Mammary microvascular endothelial cell (primary cell): ENCODE measurements around the genes RRAS and MYBPC2.

DNA sequence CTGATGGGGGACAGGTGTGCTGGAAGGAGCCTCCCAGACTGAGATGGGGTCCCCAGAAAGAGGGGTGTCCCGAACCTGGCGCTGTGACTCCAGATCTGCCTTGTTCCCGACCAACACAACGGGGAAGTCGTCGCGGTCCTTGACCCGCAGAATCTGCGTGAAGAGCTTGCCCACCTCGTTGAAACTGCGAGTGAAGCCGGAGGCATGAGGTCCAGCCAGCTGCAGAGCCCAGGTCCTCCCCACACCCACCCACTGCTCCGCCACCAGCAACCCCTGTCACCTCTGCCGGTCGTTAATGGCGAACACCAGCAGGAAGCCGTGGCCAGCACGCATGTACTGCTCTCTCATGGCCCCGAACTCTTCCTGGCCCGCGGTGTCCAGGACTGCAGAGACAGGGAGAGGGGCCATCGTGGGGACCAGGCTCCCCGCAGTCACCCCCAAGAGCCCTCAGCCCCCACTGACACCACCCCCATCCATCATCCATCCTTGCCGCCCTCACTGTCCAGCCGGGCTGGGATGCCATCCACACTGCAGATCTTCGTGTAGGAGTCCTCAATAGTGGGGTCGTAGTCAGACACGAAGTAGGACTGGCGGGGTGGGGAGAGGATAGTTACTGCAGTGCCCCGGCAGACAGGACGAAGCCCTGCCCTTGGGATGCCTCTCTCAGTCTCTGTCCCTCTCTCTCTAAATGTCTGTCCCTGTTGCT, 3.2 kb downstream of the RRAS start:
- RAMPAGE, long total RNA, result no peak

DNA sequence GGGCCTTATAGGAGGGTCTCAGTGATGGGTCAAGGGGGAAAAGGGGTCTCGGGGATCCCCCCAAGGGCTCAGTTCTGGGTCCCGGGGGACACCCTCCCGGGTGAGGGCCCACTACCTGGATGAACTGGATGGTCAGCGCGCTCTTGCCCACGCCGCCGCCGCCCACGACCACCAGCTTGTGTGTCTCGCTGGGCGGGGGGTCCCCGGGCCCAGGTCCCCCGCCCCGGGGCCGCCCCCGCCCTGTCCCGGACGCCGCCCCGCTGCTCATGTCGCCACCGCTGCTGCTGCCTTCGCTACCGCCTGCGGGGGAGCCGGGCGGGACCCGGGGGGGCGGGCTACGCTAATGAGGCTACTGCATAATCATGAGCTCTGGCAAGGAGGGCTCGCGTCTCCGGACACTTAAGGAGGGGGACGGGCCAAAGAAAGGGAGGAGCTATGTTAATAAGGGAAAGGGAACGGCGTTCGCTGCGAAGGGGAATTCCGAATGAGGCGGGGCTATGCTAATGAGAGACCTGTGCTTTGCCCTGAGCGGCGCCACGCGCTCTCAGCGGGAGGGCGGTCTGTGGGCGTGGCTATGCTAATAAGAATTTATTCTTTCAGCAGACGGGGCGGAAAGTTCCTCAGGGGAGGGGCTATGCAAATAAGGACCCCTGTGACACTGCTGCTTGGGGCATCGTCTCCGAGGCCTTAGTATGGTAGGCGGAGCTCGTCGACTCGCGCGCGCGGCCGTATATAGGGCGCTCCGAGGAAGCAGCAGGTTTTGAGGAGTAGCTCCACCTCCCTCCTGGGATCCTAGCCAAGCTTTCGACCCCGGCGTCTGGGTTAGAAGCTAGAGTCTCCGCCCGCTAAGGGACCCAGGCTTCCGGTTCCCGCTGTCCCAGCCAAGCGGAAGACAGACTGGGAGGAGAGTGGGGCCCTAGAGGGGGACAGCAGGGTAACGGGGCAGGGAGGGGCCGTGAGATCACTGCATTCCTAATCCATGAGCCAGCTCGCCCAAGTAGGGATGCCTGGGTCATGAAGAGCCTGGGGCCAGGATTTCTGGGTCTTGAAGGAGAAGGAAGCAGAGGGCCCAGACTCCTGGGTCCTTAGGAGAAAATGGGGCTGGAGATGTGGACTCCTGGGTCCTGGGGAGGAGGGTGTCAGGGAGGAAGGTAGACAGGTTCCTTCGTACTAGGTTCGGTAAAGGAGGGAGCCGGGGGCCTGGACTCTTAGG, at the start of gene RRAS:
RRAS (minus strand) TSS at position 313 of the 1,213 bp plus-strand sequence.
- RAMPAGE, long total RNA, result no peak

- RAMPAGE, long total RNA, result no peak
These were observed 11.5 kb downstream of the IRF3 start for GRCh38 chr19:49654287-49654495.

DNA sequence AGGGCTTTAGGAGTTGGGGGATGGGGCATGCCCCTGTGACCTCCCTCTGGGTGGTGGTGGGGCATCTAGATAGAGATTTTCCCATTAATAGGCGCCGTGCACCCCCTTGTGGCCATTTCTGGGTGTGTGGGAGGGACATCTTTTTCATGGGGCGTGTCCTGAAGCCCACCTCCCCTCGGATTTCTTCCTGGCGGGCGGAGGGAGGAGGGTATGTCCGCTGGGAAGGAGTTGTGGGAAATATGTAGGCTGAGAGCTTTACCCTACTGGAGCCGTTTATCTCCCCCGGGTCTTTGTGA, 852 bp downstream of the PRMT1 start:
- RAMPAGE, long total RNA, result no peak

- RAMPAGE, long total RNA, result no peak
These were observed 13.2 kb downstream of the AP2A1 start for GRCh38 chr19:49779787-49780590.

DNA sequence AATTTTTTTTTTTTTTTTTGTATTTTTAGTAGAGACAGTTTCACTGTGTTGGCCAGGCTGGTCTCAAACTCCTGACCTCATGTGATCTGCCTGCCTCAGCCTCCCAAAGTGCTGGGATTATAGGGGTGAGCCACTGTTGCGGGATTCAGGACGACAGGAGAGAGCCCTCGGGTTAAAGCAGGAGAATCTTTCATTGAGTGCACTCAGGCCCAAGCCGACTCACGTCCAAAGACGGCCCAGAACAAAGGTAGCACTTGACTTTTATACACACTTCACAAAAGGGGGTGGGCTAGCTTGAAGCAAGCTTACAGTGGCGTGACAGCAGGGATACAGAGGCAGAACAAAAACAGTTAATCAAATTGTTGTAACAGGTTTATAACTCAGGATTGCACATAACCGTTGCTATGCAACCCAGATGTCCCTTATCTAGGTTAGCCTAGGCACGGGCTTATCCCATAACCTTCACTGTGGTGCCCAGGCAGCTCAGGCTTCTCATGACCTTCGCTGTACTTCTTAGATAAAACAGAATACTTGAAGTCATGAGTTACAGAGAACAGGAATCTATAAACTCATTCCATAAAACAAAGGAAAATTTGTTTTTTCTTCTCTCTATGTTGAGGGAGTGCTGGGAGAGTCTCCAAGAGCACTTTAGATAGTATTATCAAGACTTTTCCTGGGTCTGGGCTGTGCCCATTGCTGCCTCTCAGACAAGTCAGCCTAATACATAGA, 2.1 kb downstream of the MED25 start:
- RAMPAGE, long total RNA, result no peak

DNA sequence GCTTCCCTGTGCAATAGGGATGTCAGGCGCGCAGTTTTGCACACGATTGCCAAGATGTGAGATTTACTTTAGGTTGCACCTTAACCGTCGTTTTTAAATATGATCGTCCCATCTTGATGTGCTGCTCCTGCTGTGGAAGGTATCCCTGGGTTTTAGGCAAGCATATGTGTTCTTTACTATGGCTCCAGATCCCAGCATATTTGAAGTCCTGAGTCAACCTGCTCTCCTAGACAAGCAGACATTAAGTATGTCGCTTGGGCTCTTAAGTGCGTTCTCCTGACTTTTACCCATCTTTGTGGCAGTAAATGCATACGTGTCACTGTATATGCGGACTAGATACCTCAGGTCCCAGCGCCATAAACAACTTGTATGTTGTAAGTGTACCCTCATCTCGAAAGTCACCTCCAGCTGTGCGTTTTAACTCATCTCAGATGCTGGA, 14.9 kb downstream of the PNKP start:
- RAMPAGE, long total RNA, result no peak

GRCh38 chr19:49857110-49857649, 10.2 kb downstream of the PNKP start:
- RAMPAGE, long total RNA, result no peak

- RAMPAGE, long total RNA, result no peak
These were observed 1.6 kb downstream of the IL4I1 start for GRCh38 chr19:49894886-49895742.

DNA sequence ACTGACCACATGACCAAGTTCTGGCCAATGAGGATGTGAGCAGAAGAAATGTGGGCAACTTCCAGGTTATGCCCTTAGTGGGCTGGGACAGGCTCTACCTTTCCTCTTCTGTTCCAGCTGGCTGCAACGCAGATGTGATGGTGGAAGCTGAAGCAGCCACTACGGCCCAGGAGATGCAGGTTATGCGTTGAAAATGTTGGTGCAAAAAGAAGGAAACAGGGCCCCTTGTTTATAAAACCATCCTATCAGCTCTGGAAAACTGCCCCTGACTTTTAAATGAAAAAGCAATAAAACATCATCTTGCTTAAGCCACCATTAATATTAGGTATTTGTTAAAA, 27.3 kb downstream of the VRK3 start:
- RAMPAGE, long total RNA, result no peak

DNA sequence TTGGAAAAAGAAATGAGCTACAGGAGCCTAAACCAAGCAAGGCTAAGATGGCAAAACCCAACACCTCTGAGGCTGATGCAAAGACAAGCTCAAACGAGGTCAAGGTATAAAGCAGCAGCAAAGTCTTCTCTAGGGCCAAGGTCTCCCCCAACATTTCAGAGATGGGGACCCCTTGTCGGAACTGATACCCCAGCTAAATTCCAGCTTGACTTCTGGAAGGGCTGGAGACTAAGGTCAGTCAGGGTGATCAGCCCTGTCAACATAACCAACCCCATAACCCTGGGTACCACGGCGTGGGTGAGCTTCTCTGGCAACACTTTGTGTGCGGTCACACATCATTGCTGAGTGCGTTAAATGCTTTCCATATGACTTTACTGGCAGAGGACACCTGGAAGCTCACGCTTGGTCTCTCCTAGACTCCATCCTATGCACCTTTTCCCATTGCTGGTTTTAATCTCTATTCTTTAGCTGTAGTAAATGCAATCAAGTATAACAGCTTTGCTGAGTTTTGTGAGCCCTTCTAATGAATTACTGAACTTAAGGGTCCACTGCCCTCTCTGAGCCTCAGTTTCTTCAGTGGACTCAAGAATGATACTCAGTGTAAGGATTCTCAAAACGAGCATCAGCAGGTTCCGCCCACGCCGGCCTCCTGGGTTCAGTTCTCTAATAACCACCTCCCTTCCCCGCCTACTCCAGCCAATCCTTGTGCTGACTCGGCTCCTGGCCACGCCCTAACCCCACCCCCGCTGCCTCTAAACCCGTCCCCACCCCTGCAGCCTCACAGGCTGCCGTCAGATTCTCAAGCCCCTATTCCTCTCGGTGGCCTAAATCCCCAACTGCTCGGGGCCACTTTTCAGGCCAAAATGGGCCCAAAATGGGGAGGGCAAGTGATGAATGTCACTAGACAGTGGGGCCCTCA, 24.3 kb downstream of the ZNF473 start:
- RAMPAGE, long total RNA, result no peak

DNA sequence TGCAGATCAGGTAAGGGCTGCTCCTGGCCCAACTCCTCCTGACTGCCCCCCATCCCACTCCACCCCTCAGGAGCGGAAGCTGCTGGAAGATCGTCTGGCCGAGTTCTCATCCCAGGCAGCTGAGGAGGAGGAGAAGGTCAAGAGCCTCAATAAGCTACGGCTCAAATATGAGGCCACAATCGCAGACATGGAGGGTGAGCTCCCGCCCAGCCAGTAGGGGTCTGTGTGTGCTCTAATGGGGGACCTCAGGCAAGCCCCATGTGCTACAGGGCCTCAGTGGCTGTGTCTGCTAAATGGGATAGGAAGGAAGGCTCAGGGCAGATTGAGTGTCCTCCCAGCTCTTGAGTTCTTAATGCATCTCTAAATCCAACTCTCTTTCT, 57.4 kb downstream of the KCNC3 start:
- RAMPAGE, long total RNA, result no peak

DNA sequence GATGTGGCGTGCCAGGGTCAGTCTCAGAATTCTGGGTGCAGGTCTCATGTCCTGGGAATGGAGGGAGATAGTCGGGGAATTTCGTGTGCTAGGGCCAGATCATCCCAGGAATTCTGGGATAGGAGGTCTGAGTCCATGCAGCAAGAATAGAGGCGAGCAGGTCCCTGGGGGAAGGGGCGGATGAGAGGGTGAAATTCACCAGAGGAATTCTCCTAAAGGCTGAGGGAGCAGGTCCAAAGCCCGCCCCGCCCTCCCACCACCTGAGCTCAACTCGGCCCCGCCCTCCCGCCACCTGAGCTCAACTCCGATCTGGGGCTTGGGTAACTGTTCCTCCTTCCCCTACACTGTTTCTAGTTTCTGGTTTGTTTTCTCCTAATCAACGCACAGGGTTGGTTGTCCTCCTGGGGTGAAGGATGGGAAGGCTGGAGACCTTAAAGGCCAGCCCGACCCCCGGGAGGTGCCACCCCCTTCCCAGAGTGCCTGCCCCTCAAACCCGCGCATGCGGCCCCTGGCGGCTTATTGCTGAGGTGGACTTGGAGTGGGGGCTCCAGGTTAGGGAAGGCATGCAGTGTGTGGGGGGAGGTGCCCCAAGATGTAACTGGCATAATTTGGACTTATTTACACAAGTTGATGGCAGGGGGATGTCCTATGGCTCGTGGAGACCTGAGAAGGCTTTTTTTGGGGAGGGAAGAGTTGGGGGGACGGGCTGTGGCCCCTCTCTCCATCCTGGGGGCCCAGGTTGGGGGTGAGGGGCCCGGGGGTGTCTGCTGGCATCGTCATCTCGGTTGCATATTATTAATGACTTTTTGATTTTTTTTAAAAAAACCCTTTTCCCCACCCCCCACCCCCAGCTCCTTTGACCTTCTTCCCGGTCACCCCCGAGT, 15.0 kb downstream of the KCNC3 start:
- RAMPAGE, long total RNA, result no peak

GRCh38 chr19:50333026-50334160, 4.2 kb upstream of the KCNC3 start:
- RAMPAGE, long total RNA, result no peak

- RAMPAGE, long total RNA, result no peak
These were observed 3.5 kb upstream of the NAPSA start for GRCh38 chr19:50368537-50369667.

DNA sequence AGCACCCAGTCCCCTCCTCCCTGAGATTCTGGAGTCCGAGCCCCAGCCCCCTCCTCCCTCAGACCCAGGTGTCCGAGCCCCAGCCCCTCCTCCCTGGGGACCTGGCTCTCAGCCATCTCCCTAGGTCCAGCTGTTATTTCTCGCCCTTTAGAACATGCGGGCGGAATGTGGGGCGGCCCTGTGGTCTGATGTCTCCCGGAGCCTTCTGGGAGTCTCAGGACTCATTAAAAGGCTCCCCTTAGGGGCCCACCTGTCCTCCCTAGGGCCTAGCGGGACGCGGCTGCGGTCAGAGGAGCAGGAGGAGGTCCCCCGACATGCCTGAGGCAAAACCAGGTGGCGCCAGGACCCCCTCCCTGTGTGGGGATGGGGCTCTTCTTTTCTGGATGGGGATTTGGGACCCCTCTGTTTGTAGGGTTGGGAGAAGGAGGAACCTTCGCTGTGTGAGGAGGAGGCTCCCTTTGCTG, at the start of gene MYBPC2:
MYBPC2 (plus strand) TSS at position 253 of the 464 bp plus-strand sequence.
- RAMPAGE, long total RNA, result no peak

GRCh38 chr19:50490824-50491952, 14.5 kb upstream of the GARIN5A start:
- RAMPAGE, long total RNA, result no peak

DNA sequence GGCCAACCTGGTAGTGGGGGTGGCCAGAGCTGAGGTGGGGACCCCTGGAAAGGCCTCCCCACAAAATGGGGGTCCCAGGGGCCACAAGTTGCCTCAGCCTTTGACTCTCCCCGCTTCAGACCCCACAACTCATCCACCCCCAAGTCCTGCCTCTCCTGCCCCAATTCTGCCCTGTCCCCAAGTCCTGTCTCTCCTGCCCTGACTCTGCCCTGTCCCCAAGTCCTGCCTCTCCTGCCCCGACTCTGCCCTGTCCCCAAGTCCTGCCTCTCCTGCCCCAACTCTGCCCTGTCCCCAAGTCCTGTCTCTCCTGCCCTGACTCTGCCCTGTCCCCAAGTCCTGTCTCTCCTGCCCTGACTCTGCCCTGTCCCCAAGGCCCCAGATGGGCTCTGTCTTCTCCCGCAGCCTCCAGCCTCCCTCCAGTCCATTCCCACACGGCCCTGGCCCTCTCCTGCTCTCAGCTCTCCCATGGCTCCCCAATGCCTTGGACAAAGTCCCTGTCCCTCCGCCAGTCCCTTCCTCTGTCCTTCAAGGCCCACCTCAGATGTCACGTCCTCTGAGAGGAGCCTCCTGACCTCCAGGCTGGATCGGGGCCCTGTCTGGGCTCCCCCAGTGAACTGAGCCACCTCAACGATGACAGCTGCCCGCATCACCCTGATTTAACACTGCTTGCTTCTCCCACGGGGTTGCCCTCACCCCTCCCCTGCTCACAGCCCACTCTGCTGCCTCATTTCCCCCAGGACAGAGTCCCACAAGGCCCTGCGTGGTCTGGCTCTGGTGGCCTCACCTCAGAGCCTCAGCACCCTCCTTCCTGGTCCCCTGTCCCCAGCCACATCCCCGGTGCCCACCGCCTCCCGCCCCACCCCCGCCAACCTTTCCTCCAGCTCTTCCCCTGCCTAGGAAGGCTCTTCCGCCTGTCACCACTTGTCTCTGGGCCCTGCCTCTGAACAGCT, 3.0 kb downstream of the JOSD2 start:
- RAMPAGE, long total RNA, result no peak

GRCh38 chr19:50555865-50556489, 12.3 kb downstream of the LRRC4B start:
- RAMPAGE, long total RNA, result no peak

DNA sequence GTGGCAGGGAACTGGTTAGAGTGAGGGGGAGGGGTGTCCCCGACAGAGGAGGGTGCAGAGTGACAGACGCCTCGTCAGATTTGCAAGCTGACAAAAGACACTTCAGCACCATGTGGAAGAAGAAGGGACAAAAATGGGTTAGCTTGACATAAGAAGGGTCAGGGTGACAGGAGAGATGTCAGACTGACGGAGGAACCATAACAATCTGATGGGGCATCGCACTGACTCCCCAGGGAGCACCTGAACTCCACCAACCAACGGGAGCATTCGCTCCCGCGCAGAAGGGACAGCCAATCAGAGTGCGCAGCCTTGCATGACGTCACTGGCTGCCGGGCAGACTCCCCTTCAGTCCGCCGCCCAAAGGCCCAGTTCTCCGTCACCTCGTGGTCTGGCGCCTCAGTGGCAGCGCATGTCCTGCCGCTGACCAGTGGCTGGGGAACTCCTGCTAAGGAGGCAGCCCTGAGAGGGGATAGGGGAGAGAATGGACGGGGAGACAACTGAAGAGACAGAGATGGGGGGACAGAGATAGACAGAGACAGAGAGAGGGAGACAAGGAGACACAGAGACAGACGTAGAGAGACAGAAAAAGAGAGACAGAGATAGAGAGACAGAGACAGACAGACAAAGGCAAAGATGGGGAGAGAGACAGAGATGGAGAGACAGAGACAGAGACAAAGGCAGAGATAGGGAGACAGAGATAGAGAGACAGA, 30.2 kb downstream of the C19orf81 start:
- RAMPAGE, long total RNA, result no peak